HepG2 (cell line): Measurements from ENCODE around the genes LRRTM2 and DNAJC18.

GRCh38 chr5:138563821-138564189 is 11.4 kb downstream of the HSPA9 start:
- RRBS, 2 experiments = no CpG with 5 or more reads among the region's 1 CpG
CAGE:
- cytosol, long polyA minus RNA = no peak
- cytosol, long polyA plus RNA = no peak
- long polyA plus RNA = no peak
- nucleus, long polyA minus RNA = no peak
- nucleus, long polyA plus RNA = no peak

DNA sequence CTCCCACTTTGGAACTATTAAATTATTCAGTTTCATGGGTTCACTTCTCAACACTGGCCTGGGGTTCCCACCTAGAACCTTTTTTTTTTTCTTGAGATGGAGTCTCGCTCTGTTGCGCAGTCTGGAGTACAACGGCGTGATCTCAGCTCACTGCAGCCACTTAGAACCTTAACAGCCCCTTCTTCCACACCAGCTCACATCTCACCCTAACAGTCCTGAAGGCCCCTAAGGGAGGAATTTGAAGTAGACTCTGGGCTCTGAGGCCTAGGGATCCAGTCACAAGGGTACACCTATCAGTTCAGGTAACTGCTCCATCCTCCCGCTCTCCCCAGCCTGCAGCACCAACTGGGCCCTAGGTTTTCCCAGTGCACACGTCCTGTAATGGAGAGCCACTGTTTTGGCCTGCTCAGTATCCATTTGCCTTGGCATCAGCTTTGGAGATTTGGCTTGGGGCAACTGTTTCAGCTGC is 86.5 kb upstream of the CTNNA1 start:
- RRBS, 2 experiments = no CpG with 5 or more reads among the region's 6 CpGs
CAGE:
- cytosol, long polyA minus RNA = no peak
- cytosol, long polyA plus RNA = no peak
- long polyA plus RNA = no peak
- nucleus, long polyA minus RNA = no peak
- nucleus, long polyA plus RNA = no peak

GRCh38 chr5:138702361-138702803 is 50.8 kb upstream of the CTNNA1 start:
- RRBS, 2 experiments = no CpG with 5 or more reads among the region's 4 CpGs
CAGE:
- cytosol, long polyA minus RNA = no peak
- cytosol, long polyA plus RNA = no peak
- long polyA plus RNA = no peak
- nucleus, long polyA minus RNA = no peak
- nucleus, long polyA plus RNA = no peak

DNA sequence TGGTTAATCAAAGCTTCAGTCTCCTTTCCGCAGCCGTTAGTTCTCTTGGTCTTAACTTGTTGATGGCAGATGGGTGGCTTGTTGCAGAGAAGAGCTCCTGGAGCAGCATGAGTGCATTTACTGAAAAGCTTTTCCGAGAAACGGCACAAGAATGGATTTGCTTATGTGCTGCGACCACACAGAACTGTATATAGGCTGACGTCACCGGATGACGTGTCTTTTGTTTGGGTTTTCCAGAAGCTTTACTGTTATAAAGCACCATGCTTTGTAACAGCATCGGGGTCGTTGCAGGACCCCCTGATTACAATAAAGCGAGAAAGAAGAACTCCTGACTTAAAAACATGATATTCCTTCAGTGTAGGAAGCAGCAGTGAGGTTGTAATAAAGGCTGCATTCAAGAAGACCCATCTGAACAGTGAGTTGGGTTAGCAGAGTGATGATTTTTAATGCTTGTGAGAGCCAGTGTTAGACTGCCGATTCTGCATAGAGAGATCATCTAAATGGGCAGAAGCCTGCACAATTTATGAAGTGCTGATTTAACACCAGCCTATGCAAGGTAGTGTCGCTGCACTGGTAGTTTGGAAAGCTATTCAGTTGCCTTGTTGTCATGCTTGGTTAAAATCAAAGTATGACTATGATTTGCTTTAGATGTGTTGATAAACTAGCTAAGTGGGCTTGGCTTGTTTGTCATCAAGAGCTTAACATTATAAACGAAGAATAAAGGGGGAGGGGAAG is at the start of gene LRRTM2:
TSS of gene LRRTM2 (minus strand) at position 153 of the 735 bp plus-strand sequence.
- RRBS, 2 experiments = no CpG with 5 or more reads among the region's 14 CpGs
CAGE:
- cytosol, long polyA minus RNA = no peak
- cytosol, long polyA plus RNA = no peak
- long polyA plus RNA = no peak
- nucleus, long polyA minus RNA = no peak
- nucleus, long polyA plus RNA = no peak

GRCh38 chr5:139141828-139142186 is 56.4 kb downstream of the SIL1 start:
- RRBS, 2 experiments = no CpG with 5 or more reads among the region's 2 CpGs
CAGE:
- cytosol, long polyA minus RNA = no peak
- cytosol, long polyA plus RNA = no peak
- long polyA plus RNA = no peak
- nucleus, long polyA minus RNA = no peak
- nucleus, long polyA plus RNA = no peak

DNA sequence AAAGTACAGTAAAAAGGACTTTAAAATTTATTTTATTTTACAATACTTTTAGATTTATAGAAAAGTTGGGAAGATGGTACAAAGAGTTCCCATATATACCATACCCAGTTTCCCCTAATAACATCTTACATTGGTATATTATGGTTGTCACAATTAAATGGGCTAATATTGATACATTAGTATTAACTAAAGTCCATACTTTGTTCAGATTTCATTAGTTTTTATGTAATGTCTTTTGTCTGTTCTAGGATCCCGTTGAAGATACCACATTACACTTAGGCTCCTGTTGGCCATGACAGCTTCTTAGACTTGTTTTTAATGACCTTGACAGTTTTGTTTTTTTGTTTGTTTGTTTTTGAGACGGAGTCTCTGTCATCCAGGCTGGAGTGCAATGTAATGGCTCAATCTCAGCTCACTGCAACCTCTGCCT is 11.0 kb upstream of the MATR3 start:
- RRBS, 2 experiments = no CpG with 5 or more reads among the region's 2 CpGs
CAGE:
- cytosol, long polyA minus RNA = no peak
- cytosol, long polyA plus RNA = no peak
- long polyA plus RNA = no peak
- nucleus, long polyA minus RNA = no peak
- nucleus, long polyA plus RNA = no peak

GRCh38 chr5:139322095-139323084 is 19.3 kb upstream of the PAIP2 start:
- RRBS, 2 experiments = no CpG with 5 or more reads among the region's 8 CpGs
CAGE:
- cytosol, long polyA minus RNA = no peak
- cytosol, long polyA plus RNA = no peak
- long polyA plus RNA = no peak
- nucleus, long polyA minus RNA = no peak
- nucleus, long polyA plus RNA = no peak

DNA sequence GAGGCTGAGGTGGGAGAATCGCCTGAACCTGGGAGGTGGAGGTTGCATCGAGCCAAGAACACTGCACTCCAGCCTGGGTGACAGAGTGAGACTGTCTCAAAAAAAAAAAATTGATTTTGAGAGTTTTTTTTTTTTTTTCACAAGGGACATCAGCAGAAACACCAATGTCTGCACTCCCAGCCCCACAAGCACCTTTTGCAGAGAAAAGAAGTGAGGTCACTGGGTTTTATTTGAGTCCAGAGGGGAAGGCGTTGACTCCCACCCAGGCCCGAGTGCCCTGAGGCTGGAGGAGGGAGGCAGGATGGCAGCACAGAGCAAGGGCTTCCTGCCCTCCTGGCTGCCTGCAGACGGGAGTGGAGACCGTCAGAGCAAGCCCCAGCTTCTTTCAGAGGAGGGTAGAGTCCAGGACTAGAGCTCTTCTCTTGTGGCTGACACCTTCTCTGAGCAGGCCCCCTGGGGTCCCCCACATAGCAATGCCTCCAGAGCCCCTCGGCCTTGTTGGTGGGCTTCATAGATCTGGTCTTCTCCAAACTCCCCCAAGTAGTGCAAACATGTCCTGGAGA is 2.3 kb downstream of the MZB1 start:
- RRBS, 2 experiments = no CpG with 5 or more reads among the region's 7 CpGs
CAGE:
- cytosol, long polyA minus RNA = no peak
- cytosol, long polyA plus RNA = no peak
- long polyA plus RNA = no peak
- nucleus, long polyA minus RNA = no peak
- nucleus, long polyA plus RNA = no peak

GRCh38 chr5:139418769-139419122 is 14.9 kb upstream of the SPATA24 start:
- RRBS, 2 experiments = no CpG with 5 or more reads among the region's 1 CpG
CAGE:
- cytosol, long polyA minus RNA = no peak
- cytosol, long polyA plus RNA = no peak
- long polyA plus RNA = no peak
- nucleus, long polyA minus RNA = no peak
- nucleus, long polyA plus RNA = no peak

- RRBS, 2 experiments = no CpG with 5 or more reads among the region's 7 CpGs
CAGE:
- cytosol, long polyA minus RNA = no peak
- cytosol, long polyA plus RNA = no peak
- long polyA plus RNA = no peak
- nucleus, long polyA minus RNA = no peak
- nucleus, long polyA plus RNA = no peak
Measured at GRCh38 chr5:139437176-139437776, 2.0 kb downstream of the DNAJC18 start.

- RRBS, 2 experiments = no CpG with 5 or more reads among the region's 61 CpGs
CAGE:
- cytosol, long polyA minus RNA = start-site peak on the minus strand at chr5:139439471-139439502, 145 reads
- cytosol, long polyA plus RNA = no peak
- long polyA plus RNA = start-site peak on the minus strand at chr5:139439440-139439529, 87 and 22 reads in 2 replicates
- nucleus, long polyA minus RNA = start-site peak on the minus strand at chr5:139439482-139439746, 5 reads
- nucleus, long polyA plus RNA = start-site peak on the minus strand at chr5:139439410-139439529, 22 and 24 reads in 2 replicates
Measured at GRCh38 chr5:139438607-139439905, at the start of gene DNAJC18. DNAJC18 (minus strand) TSS chr5:139439525.

GRCh38 chr5:139448383-139448985 is 9.2 kb upstream of the DNAJC18 start:
- RRBS, 2 experiments = no CpG with 5 or more reads among the region's 1 CpG
CAGE:
- cytosol, long polyA minus RNA = no peak
- cytosol, long polyA plus RNA = no peak
- long polyA plus RNA = no peak
- nucleus, long polyA minus RNA = no peak
- nucleus, long polyA plus RNA = no peak

- RRBS, 2 experiments = 1% methylated on average over 25 to 29 of the region's 71 CpGs
CAGE:
- cytosol, long polyA minus RNA = no peak
- cytosol, long polyA plus RNA = no peak
- long polyA plus RNA = no peak
- nucleus, long polyA minus RNA = no peak
- nucleus, long polyA plus RNA = no peak
Measured at GRCh38 chr5:139637260-139638104, 10.7 kb upstream of the CXXC5 start.

GRCh38 chr5:139658341-139658874 is 10.3 kb downstream of the CXXC5 start:
- RRBS, 2 experiments = no CpG with 5 or more reads among the region's 13 CpGs
CAGE:
- cytosol, long polyA minus RNA = no peak
- cytosol, long polyA plus RNA = no peak
- long polyA plus RNA = no peak
- nucleus, long polyA minus RNA = no peak
- nucleus, long polyA plus RNA = no peak

DNA sequence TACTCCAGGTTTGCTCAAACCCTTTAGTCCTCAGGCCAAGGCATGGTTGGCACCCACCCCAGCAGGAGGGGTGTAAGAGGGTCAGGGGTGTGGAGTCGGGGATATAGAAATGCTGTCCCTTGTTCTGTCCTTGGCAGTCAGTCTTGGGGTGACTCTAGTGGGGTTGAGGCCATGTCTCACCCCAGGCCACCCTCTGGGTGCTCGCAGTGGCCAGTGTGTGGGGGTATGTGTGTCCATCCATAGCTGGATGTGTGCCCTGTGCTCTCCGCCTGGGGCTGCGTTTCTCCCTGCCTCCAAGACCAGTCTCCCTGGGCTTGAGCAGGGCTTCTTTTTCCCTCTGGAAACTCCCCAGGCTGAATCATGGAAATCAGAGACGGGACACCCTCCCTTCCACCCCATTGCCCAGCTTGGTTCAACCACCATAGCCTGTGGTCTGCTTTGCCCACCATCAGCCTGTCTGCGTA is 25.8 kb downstream of the CXXC5 start:
- RRBS, 2 experiments = no CpG with 5 or more reads among the region's 6 CpGs
CAGE:
- cytosol, long polyA minus RNA = no peak
- cytosol, long polyA plus RNA = no peak
- long polyA plus RNA = no peak
- nucleus, long polyA minus RNA = no peak
- nucleus, long polyA plus RNA = no peak

DNA sequence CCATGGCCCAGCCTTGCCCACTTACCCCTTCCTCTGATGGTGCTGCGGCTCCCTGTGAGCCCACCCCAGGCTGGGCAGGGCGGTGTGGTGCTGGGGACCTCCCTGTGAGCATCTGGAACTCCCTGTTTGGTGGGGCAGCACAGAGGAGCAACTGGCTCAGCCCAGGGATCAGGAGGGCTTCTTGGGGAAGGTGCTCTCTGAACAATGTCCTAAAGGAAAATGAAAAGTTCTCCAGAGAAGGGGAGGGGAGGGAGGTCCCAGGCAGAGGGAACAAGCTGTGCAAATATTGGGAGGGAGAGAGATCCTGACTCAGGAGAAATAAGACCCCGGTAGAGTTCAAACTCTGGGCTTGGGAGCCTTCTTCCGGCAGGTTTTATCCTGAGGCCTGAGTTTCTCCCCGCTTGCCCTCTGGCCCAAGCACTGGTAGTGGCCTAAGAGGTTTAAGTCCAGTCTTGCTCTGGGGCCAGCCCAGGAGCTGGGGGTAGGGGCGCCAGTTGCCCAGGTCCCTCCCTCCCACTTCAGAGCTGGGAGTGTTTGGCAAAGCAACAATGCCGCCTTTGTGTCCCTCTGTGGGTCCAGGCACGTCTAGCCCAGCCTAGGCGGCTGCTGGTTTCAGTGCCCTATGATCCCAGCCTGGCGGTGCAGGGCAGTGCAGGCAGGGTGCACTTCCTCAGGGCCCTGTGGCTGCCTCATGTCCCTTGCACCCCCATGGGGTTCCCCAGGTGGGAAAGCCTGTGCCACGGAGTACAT is 62.0 kb upstream of the PSD2 start:
- RRBS, 2 experiments = no CpG with 5 or more reads among the region's 11 CpGs
CAGE:
- cytosol, long polyA minus RNA = no peak
- cytosol, long polyA plus RNA = no peak
- long polyA plus RNA = no peak
- nucleus, long polyA minus RNA = no peak
- nucleus, long polyA plus RNA = no peak

DNA sequence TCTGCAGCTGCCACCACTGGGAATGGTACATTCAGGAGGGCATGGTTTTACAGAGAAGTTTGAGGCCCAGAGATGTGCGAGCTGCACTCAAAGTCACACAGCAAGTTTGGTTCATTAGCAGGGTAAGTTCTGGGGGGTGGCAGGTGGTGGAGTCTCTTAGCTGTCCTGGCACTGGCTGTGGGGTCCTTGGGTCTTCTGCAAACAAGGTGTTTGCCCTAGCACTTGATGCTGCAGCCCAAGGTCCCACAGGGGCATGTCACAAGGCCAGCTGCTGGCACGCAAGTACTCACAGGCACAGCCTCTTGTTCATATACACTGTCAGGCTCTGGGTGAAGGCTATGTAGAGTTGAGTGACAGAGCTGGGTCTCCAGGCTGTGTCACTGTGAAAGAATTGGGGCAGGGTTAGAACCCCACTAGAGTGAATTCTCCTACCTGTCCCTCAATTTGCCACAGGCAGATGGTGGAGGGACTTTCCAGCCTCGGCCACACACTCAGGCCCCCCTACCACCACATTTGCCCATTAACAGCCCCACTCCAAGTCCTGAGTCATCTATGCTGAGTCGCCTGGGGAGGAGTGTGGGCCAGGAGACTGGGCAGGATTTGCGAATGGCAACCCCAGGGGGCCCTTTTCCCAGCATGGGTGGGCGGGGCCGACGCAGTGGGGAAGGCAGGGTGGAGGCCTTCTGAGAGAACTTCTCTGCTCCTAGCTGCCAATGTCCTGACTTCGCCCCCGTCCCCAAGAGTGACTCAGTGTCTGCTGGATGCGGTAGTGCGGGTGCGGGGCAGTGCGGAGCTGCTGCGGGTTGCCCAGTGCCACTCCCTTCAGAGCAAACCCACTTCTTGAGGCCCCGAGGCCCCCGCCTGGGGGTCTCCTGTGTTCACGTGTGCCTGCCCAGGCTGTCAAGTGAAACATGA is 50.5 kb upstream of the PSD2 start:
- RRBS, 2 experiments = no CpG with 5 or more reads among the region's 18 CpGs
CAGE:
- cytosol, long polyA minus RNA = no peak
- cytosol, long polyA plus RNA = no peak
- long polyA plus RNA = no peak
- nucleus, long polyA minus RNA = no peak
- nucleus, long polyA plus RNA = no peak

DNA sequence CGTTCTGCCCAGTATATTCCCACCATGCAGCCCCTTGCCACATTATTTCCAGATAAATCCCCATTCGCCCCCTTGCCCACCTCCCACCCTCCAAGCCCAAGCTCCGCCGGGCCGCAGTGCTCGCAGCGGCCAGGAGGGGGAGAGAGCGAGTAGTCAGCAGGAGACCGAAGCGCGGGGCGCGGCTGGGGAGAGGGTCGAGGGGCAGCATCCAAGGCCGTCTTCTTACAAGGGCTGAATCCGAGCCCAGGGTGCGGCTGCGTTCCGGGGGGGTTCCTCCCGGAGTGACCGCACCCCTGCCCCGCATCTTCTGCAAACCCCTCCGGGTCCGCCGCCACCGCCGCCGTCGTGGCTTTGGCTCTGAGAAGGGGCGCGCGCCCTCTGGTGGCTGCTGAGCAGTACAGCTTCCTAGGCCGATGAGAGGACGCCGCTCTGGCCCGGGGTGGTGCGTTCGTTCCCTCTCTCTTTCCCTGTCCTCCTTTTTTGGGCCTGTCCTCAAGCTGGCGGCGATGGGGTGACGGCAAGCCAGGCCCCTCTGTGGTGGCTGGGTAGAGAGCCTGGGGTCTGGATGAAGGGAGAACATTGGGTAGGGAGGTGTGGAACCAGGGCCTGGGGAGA is 30.0 kb upstream of the PSD2 start:
- RRBS, 2 experiments = 1 to 5% methylated on average over 4 to 7 of the region's 41 CpGs
CAGE:
- cytosol, long polyA minus RNA = no peak
- cytosol, long polyA plus RNA = no peak
- long polyA plus RNA = no peak
- nucleus, long polyA minus RNA = no peak
- nucleus, long polyA plus RNA = no peak

GRCh38 chr5:140041617-140042517 is 1.2 kb downstream of the NRG2 start:
- RRBS, 2 experiments = no CpG with 5 or more reads among the region's 38 CpGs
CAGE:
- cytosol, long polyA minus RNA = no peak
- cytosol, long polyA plus RNA = no peak
- long polyA plus RNA = no peak
- nucleus, long polyA minus RNA = no peak
- nucleus, long polyA plus RNA = no peak

DNA sequence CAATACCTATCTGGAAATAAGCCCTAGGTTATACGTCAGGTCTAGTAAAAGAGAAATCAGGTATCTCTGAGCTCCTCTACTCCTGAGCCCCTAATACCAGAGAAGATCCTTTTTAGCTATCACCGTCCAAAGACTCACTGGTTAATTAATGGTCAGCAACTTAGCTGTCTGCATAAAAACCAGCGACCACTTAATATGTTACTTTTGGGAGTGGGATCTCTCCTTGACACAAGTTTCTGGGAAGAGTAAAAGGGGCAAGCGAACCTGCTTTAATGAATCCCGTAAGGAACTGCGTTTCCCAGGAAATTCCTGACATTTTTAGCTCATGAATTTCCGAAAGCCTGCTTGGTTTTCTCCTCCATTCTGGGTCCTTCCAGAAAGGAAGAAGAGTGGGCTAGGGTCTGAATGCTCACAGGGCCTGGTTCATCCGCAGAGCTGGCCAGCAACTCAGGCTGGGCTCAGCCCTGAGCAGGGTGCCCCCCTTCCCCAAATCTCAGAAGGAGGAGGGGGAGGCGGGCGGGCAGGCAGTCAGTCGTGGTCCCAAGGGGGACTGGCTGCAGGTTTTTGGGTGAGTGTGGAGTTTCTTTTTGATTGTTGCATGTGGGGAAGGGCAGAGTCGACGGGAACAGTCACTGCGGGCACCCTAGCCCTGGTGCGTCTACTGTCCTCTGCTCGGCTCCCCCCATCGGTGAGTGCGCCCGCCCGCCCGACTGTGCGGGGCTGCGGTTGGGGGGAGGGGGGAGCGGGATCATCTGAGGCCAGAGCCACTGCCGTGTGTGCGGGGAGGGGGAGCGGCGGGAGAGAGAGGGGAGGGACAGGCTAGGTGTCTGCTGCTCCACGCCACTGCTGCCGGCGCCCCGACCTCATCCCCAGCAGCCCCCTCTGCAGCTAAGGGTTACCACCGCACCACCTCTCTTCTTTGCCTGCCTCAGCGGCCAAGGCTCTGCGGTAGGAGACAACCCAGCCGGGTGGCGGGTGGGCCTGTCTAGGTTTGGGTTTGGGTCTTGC is 1.1 kb upstream of the PURA start:
- RRBS, 2 experiments = 0% methylated on average over 3 of the region's 37 CpGs; no CpG with 5 or more reads in 1 of the 2 experiments
CAGE:
- cytosol, long polyA minus RNA = no peak
- cytosol, long polyA plus RNA = no peak
- long polyA plus RNA = no peak
- nucleus, long polyA minus RNA = no peak
- nucleus, long polyA plus RNA = no peak